AG08470 (cell line): ENCODE measurements around a stretch of chr1.

DNA sequence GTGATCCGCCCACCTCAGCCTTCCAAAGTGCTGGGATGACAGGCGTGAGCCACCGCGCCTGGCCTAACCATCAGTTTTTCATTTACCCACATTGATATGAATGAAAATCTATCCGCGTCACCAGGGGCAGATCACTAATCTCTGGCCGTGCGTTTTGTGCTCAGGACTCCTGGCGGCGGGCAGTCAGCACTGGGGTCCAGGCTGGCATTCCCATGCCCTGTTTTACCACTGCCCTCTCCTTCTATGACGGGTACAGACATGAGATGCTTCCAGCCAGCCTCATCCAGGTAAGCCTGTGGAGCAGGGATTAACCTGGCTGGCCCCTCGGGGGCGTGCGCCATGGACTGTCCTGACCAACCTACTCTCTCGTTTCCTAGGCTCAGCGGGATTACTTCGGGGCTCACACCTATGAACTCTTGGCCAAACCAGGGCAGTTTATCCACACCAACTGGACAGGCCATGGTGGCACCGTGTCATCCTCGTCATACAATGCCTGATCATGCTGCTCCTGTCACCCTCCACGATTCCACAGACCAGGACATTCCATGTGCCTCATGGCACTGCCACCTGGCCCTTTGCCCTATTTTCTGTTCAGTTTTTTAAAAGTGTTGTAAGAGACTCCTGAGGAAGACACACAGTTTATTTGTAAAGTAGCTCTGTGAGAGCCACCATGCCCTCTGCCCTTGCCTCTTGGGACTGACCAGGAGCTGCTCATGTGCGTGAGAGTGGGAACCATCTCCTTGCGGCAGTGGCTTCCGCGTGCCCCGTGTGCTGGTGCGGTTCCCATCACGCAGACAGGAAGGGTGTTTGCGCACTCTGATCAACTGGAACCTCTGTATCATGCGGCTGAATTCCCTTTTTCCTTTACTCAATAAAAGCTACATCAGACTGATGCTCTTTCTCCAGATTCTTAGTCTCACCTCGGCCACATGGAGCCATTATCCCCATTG, 10.7 kb upstream of the CENPS start:
- RRBS: no CpG with 5 or more reads among the region's 30 CpGs

DNA sequence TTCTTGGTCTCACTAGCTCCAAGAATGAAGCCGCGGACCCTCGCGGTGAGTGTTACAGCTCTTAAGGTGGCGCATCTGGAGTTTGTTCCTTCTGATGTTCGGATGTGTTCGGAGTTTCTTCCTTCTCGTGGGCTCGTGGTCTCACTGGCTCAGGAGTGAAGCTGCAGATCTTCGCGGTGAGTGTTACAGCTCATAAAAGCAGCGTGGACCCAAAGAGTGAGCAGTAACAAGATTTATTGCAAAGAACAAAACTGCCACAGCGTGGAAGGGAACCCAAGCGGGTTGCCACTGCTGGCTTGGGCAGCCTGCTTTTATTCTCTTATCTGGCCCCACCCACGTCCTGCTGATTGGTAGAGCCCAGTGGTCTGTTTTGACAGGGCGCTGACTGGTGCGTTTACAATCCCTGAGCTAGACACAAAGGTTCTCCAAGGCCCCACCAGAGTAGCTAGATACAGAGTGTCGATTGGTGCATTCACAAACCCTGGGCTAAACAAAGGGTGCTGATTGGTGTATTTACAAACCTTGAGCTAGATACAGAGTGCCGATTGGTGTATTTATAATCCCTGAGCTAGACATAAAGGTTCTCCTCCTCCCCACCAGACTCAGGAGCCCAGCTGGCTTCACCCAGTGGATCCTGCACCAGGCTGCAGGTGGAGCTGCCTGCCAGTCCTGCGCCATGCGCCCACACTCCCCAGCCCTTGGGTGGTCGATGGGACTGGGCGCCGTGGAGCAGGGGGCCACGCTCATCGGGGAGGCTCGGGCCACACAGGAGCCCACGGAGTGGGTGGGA, 4.4 kb upstream of the CENPS start:
- RRBS: no CpG with 5 or more reads among the region's 28 CpGs

DNA sequence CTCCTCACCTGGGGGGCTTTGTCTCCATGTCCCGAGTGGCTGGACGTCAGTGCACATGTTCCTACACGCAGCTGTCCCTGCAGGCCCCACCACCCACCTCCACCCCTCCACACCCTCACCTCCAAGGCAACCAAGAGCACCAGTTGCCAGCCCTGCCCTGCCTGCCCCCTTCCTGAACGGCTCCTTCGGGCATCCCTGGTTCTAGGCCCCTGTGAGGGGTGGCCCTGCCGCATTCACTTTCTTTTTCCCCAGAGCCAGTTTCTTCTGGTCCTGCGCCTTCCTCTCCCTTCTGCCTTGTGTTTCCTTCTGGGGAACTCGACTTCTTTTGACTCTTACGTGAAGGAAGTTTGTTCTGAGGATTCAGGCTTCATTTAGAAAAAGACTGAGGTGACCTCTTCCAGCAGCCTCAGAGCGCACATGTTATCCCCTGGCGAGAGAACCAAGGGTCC, 147.3 kb downstream of the PEX14 start:
- RRBS: no CpG with 5 or more reads among the region's 11 CpGs

DNA sequence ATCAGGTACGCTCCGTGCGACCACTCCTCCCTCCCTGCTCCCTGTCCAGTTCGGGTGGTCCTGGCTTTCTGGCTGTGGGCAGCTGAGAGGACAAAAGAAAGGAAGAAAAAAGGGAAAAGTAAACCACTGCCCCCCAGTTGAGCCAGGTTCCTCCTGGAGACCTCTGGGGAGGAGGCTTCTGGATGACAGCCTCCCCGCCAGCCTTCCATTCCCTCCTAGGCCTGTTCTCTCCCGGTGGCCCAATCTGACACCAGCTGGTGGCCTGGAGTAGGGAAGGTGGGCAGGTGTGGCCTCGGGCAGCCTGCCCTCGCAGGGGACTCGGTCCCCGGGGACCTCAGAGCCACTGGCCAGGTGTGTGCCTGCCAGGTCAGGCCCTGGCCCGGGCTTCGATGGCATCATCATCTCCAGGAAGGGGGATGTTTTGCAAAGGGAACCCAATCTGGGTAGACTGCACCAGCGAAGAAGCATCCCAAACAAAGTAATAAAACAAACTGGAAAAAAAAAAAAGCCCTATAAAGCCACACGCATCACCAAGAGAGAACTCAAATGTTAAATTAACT, 159.0 kb downstream of the CASZ1 start:
- RRBS: 94% methylated on average over 6 of the region's 14 CpGs

GRCh38 chr1:10678226-10678709, 118.2 kb downstream of the CASZ1 start:
- RRBS: 78% methylated on average over 7 of the region's 21 CpGs

DNA sequence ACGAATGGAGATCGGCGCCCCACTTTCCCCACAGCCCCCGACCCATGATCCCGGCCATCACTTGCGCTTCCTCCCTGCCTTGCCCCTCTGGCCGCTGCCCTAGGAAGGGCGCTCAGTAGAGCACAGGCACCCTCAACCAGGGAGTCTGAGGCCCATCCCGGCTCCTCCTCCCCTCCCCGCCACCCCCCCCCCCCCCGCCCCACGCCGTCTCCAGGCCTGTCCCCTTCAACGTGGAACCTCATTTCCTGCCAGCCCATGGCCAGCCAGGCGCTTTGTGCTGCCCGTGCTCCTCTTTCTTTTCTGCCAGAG, 101.1 kb downstream of the CASZ1 start:
- RRBS: 18% methylated on average over 4 of the region's 16 CpGs

DNA sequence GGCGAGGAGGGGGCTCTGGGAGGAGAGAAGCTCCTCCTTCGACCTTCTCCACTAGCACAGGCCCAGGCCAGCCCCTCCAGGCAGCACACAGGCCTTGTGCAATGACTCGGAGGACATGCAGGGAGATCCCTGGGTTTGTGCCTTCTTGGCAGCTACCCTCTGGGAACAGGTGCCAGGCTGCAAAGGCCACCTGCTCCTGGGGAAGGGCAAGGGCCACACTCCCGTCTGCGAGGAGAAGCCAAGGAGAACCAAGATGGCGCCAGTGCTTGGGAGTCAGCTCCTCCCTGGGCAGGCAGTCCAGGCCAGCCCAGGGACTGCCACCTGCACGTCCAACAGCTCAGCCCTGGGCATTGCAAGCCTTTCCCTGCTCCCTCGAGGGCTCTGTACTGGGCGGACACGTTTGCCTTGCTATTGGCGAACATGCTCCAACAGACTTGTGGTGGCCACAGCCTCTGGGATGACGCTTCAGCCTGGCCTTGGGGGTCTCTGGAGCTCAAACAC, 15.2 kb downstream of the CASZ1 start:
- RRBS: no CpG with 5 or more reads among the region's 12 CpGs

DNA sequence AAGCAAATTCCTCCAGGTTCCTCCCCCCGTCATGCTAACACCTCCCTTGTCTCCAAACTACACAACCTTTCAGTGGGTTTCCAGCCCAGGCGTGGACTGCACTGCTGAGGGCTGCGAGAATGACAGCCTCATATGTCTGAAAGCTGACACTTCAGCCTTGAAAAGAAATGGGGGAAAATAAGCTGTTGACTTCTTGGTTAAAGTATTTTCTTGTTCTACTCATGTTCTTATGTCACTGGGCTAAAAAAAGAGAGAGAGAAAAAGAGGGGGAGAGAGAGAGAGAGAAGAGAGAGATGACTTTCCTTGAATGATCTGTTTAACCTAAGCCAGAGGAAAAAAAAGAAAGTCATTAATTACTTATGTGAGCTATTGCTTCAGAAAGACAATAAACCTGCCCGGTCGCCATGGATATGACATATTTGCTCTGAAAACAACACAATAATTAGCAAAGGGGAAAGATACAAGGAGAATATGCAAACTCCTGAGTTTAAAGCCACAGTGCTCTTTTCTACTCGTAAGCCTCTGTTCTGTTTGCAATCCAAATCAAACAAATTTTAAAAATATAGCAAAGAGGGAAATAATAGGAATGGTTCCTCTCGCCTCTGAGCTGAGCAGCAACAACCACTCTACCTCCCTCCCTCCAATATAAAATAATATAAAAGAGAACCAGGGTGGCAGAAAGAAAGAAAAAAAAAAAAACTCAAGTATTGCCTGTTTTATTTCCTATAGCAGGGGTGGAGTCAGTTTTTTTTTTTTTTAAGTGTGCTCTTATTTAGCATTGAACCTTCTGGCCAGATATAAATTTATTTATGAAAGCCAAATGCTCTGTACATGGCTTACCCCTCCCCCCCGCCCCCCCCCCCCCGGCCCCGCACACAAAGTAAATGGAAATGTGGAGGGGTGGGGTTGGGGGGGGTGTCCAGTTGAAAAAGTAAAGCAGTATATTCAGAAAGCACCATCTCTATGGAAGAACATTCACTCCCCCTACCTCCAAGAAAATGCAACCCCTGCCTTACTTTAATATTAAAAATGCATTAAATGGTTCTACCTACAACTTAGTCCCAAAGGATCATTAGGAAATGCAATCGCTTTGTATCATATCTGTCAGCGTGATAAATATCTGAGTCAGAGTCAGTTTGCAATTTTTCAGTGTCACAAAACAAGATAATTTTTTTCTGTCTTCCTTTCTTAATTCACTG, 4.6 kb downstream of the CASZ1 start:
- RRBS: no CpG with 5 or more reads among the region's 12 CpGs

- RRBS: no CpG with 5 or more reads among the region's 16 CpGs
These were observed 61.3 kb upstream of the CASZ1 start for GRCh38 chr1:10857597-10858262.

DNA sequence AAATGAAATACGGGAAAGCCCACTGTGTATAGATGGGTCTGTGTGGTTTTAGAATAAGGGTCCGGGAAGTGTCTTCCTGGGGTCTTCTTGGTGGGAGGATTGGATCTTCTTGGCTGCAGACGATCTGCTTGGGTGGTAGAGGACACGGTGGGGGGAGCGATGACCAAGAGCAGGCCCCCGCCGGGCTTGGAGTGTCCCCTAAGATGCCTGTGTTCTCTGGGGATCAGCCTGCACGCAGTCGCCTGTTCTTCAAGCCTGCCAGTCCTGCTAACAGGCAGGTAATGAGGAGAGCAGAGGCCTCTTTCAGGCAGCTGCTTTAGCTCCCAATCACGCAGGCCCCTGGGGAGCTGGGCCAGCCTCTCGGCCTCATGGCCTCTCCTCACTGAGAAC, 71.3 kb upstream of the CASZ1 start:
- RRBS: no CpG with 5 or more reads among the region's 11 CpGs

DNA sequence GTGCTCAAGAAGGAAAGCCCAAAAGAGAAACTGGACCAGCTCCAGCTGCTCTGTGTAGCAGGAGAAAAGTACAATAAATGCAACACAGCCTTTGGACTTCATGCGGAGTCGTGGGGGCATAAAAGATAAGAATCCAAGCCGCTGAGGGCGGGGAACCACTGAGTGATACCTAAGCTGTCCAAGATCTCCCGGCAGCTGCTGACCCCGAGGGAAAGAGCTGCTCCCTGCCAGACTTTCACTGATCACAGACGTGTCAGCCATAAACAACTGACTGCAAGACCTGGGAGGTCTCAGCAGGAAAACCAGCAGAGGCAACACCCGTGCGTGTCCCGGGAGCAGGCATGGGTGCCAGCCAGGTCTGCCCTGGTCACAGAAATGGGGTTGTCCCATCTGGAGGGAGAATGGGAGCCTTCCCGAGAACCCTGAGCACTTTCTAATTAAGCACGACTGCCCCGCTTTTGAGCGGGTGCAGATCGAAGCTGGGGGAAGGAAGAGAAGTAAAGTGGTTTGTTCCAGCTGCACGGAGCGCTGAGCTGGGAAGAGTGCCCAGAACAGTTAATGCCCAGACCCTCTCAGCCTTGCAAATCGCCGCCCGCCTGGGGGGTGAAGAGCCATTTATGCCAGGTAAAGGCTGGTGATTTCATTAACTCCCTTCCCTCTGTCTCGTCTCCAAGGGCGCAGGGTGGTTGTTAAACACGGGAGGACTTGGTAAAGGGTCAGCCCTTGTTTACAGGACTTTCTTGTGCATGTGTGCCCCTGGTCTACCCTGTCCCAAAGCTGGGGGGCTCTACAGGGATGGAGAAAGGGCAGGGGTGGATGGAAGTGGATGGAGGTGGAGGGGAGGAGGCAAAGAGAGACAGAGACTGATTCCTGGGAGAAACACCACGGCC, 37.6 kb downstream of the C1orf127 start:
- RRBS: no CpG with 5 or more reads among the region's 24 CpGs

GRCh38 chr1:11060106-11060639, 355 bp upstream of the SRM start:
- RRBS: under 1% methylated on average over 9 of the region's 54 CpGs

GRCh38 chr1:11157756-11158409, 31.3 kb upstream of the ANGPTL7 start:
- RRBS: no CpG with 5 or more reads among the region's 2 CpGs

DNA sequence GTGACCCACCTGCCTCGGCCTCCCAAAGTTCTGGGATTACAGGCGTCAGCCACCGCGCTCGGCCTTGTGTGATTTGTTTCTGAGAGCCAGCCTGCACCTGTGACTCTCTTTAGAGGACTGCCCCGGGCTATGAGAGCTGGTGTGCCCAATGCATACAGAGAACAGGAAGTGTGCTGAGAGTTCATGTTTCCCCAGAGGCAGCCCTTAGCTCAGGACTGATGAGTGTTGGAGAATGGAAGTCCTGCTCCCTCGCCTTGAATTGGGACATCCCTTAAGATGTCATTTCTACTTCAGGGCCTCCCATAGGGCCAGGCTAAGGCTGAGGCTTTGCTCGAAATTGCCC, 79.8 kb downstream of the UBIAD1 start:
- RRBS: no CpG with 5 or more reads among the region's 8 CpGs

DNA sequence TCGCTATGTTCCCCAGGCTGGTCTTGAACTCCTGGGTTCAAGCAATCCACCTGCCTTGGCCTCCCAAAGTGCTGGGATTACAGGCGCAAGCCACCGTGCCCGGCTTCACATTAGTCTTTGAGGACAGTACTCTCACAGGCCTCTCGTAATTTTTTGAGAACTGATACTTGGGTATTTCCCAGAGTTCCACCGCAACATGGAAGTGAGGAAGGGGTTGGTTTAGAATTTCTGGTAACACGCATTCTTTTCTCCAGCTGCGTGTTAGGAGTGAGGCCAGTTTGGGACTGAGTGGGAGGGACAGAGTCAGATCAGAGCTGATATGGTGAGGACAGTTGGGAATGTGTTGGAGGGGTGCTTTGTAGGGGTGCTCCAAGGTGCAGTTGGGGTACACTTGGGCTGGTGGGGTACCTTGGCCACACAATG, 6.7 kb downstream of the FBXO6 start:
- RRBS: no CpG with 5 or more reads among the region's 8 CpGs

- RRBS: no CpG with 5 or more reads among the region's 11 CpGs
These were observed 7.5 kb downstream of the FBXO6 start for GRCh38 chr1:11671395-11672036.

GRCh38 chr1:11729415-11730067, 6.4 kb upstream of the AGTRAP start:
- RRBS: no CpG with 5 or more reads among the region's 16 CpGs

DNA sequence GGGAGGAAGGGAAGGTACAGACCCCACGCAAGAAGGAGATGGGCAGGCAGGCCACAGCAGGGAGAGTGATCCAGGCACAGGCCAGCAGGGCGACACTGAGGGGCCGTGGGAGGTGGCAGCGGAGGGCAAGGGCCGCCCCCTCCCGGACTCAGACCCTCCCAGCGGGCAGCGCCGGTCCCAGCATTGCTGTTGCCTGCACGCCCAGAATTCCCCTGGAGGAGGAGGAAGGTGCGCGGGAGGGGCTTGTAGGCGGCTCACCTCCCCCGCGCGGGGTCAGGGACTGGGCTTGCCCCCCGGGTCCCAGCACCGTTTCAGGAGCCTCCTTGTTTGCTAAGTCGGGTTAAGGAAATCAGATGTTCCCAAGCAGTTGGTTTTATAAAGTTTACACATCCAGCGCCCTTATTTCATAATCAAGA, 416 bp downstream of the AGTRAP start:
- RRBS: no CpG with 5 or more reads among the region's 20 CpGs

GRCh38 chr1:11754063-11754941, 7.7 kb upstream of the C1orf167 start:
- RRBS: no CpG with 5 or more reads among the region's 10 CpGs

- RRBS: 74% methylated on average over 4 of the region's 22 CpGs
These were observed 5.4 kb downstream of the NPPA start for GRCh38 chr1:11841789-11843043.